ENCODE measurements around a stretch of chr4.

DNA sequence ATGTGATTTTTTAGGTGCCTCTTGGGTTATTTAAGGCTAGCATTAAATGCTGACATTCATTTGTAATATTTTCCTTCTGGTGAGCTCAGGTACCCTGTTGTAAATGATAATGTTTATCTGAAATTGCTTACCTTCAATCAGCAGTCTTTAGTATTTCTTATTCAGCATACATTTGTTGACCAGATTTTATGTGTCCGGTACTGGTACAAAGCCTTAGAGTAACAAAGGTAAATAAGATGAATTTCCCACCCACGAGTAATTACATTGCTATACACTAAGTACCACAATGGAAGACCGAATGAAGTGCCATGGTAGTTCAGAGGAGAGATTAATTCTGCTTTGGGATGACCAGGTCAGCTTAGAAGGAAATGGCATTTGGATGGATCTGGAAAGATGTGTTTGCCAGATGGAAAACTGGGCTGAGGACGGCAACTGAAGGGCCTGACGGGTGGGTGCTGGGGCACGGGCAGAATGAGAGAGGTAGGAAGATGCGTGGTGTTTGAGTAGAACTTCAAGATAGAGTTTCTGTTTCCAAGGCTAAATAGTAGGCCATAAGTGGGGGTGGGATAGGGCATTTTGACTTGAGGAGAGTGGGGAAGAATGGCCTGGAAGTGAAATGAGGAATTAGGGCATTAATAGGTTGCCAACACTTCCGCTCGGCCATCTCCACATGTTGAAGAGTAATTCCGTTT is 7.9 kb upstream of the TAPT1 start:
- PRO-cap, result no peak

DNA sequence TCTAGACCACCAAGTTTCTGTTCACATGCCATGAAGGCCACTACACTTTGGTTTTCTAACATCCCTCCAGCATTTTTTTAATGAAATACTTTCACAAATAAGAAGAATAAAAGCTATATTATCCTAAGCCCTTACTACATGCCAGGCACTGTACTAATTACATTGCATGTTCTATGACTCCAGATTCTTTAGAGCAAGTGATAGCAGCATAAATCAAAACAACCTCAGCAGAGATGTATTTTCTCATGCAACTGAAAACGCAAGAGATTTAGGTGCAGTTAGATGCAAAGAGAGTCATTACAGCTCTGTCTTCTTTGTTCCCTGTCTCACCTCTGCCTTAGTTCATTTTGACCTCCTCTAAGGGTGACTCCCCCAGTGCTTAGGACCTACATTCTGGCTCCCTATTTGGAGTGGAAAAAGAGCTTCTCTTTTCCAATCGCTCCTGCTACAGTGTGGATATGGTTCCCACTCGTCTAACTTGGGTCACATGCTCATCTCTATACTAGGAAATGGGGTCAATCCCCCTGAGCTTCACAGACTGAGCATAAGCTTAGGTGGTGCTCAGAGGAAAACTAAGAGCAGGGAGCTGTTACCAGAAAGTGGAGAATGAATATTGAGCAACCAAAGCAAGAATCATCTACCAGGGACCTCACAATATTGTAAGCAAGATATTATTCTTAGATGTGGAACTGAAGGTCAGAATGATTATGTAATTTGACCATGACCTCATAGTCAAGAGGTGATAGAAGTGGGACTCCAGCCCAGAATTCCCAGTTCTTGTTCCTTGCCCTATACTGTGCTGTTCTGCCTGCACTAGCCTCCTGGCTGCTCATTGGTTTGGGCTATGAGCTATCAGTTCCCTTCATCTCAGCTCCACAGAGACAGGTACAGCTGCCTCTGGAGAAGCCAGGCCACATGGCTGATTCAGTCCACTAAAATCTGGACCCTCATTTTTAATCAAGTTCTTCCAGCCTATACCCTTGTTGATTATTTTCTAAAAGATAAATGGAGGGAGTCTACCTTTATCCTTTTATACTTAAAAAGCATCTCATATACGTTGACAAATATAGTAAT is 229.6 kb downstream of the LDB2 start:
- PRO-cap, result no peak

DNA sequence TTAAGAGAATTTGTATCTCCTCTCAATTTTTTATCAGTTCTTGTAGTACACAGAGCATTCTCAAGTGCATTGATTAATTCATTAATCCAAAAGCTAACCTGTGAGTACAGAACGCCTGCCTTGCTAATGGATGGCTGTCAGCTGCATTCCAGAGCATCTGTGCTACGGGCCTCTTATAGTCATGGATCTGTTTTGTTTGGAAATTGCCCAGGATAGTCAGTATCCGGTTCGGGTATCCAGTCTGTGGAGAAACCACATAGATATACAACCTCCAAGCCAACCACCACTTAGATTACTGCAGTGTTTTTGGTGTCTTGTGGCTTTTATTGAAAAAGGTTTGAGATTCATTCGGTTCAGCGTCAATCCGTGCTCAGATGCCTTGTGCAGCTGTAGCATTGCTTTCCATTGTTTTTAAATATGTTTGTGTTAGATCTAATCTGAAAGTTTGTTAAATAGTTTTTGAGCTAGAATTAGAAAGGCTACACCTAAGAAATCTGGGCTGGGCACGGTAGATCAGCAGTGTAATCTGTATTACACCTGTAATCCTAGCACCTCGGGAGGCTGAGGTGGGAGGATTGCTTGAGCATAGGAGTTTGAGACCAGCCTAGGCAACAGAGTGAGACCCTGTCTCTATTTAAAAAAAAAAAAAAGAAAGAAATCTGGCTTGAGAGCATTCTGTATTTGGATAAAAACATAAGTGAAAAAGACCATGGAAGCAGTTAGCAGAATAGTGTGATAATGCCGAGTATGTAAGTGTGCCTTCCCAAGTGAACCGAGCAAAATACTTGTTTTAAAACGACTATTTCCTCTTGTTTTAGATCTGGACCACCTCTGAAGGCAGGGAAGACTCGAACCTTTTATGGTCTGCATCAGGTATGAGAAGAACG is 4.2 kb downstream of the LAP3 start:
- PRO-cap, result no peak

- PRO-cap, result no peak
Observed at GRCh38 chr4:17583276-17583963, 6.4 kb downstream of the LAP3 start.

DNA sequence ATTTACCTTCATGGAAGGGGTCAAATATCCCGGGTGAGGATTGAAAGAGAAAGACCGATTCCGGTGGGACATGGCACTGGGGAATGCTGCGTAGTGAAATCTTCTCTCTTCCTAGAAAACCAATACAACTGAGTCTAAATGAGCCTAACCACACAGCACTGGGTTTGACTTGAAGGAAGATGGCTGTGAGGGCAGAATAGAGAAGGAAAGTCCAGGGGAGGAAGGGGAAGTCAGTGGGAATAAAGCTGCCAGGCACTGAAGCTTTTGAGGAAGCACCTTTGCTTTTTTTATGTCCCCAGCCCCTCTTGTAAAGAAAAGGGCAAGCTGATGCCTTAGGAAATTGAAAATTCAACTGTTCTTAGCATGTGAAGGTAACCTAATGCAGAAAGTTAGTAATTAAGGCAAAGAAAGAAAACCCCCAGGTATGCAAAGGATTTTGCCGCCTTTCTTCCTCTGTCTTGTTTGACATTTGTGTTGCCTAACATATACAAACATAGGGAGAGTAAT is 20.6 kb downstream of the MED28 start:
- PRO-cap, result no peak

DNA sequence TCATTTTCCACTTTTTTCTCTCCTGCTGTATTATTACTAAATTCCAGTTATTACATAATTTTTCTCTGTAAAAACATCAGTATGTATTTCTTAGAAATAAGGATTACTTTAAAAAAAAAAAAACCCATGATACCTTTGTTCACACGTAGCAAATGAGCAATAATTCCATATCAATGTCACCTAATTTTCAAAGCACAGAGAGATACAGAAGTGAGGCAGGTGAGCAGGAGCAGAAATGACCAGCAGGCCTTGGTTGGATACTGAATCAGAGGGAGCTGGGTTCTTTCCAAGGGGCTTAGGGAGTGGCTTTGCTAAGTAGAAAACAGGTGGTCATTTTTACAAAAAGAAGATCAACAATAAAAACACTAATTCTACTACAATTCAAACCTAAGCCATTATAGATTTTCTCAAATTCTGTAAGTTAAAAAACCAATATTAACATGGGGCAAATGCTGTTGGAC is 21.2 kb downstream of the MED28 start:
- PRO-cap, result no peak

DNA sequence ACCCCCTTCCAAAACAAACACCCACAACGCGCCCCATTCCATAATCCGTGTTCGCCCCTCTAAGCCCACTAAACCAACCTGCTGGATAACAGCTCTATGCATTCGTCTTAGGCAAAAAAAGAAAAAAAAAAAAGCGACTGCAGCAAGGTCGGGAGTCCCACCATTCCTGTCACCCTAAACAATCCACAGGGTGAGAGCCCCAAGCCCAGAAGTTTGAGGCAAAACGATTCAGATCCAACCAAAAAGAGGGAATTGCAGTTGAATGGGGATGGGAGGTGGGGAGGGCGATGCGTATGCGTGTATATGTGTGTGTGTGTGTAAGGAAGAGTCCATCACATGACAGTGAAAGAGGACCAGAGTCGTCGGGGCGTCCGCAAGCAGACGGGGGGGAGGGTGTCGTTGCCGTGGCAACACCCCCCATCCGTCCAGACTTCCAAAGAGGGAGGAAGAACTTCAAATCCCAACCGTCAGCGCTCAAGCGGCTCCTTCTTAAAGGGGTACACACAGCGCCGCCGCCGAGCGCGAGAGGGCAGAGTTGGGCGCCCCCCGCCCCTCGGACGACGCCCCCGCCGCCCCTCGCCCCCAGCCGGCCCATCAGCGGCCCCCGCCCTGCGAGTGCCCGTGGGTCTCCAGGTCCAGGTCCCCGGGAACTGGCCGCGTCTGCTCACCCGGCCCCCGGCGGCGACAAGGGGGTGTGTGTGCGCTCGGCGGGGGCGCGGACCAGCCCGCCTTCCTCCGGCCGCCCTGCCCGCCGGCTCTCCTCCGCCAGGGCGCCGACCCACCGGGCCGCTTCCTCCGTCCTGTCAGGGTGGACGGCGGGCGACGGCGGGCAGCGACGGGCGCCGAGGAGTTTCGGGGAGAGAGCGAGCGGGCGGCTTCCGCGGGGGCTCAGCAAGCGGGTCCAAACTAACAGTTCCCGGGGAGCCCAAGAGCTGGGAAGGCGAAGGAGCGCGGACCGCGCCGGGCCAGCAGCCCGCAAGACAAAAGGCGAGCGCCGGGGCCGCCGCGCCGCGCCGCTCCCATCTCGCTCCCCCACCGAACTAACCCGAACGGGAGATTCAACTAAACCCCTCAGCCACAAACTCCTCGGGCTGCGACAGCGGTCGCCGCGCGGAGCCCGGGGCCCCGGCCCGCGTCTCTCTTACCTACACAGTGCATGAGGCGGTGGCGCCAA is 715 bp downstream of the LCORL start:
- PRO-cap, result bidirectional peak, plus-strand start at position 912 of the sequence, minus-strand start at position 872 of the sequence; bidirectional peak, plus-strand start at position 1,080 of the sequence, minus-strand start at position 1,042 of the sequence

DNA sequence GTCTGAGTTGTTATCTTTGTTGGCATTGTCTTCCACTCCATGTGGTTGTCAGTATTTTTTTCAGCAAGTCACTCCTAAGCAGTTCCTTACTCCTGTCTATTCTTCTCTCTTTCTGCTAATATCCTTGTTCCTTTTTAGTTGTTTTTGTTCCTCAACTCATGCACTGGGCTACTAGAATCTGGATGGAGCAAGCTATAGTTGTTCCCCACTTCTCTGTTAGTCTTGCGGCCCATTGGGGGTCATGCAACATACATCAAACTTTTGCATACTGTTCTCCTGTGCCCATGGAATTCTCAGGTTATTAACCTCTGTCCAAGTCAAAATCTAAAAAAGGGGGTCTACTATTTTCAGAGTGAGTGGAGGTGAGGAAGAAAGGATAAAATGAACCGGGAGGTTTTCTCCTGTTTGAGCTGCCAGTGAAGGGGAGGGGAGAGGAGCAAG is 300.1 kb upstream of the LCORL start:
- PRO-cap, result no peak

- PRO-cap, result no peak
Observed at GRCh38 chr4:19775788-19776162, 475.9 kb upstream of the SLIT2 start.

DNA sequence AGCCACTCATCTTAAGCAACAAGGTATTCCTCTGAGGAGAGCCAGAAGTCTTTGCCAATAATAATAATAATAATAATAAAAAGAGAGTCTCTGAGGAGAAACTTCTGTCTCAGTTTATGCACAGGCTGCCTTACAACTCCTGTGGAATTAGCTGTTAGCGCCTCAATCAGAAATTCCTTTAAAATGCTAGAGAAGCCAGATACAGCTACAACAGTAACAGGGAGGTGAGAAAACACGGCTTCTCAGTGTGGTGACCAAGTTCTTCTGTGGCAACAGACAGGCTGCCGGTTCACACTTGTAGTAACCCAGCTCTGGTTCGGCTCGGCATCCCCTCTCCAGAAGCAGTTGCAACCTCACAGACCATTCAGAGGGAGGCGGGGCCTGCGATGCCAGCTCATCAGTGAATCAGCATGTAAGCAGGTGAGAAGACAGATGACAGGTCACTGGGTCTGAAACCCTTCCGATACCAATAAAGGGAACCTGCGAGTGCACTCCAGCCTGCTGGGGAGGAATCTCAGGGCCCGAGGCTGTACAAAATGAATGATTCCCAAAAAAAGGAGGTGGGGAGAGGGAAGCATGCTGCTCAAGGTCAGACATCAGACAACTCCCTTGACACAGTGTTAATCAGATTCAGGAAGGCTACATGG is 251.0 kb downstream of the KCNIP4 start:
- PRO-cap, result no peak

DNA sequence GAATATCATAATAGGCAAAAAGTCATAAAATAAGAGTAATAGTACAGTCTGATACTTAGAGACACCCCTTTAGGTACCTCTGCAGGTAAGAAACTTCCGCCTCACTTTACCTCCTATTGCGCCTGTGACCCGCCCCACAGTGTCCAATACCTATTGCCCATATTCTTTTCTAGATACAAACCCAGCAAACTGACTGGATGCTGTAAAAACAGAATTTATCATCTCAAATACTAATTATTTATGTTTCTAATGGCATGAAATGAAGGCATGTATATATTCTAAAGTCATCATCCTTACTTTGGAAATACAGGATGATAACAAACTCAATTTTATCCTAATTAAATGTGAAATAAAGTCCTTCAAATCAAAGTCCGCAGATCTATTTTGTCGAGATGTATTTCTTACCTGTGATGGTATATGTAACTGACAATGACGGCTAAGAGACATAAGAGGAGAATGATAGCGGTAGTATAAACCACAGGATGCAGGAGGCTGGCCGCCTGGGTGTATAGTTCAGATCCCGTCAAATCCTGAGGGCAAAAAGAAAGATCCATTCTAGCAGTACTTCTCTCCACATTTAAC is 113.5 kb downstream of the ADGRA3 start:
- PRO-cap, result no peak

- PRO-cap, result no peak
Observed at GRCh38 chr4:22501325-22501727, 14.5 kb downstream of the ADGRA3 start.

DNA sequence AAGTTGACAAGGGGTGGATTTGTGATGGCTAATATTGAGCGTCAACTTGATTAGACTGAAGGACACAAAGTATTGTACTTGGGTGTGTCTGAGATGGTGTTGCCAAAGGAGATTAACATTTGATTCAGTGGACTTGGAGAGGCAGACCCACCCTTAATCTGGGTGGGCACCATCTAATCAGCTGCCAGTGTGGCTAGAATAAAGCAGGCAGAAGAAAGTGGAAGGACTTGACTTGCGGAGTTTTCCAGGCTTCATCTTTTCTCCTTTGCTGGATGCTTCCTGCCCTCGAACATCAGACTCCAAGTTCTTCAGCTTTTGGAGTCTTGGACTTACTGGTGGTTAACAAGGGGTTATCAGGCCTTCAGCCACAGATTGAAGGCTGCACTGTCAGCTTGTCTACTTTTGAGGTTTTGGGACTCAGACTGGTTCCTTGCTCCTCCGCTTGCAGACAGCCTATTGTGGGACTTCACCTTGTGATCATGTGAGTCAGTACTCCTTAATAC is 127.1 kb downstream of the PPARGC1A start:
- PRO-cap, result no peak

DNA sequence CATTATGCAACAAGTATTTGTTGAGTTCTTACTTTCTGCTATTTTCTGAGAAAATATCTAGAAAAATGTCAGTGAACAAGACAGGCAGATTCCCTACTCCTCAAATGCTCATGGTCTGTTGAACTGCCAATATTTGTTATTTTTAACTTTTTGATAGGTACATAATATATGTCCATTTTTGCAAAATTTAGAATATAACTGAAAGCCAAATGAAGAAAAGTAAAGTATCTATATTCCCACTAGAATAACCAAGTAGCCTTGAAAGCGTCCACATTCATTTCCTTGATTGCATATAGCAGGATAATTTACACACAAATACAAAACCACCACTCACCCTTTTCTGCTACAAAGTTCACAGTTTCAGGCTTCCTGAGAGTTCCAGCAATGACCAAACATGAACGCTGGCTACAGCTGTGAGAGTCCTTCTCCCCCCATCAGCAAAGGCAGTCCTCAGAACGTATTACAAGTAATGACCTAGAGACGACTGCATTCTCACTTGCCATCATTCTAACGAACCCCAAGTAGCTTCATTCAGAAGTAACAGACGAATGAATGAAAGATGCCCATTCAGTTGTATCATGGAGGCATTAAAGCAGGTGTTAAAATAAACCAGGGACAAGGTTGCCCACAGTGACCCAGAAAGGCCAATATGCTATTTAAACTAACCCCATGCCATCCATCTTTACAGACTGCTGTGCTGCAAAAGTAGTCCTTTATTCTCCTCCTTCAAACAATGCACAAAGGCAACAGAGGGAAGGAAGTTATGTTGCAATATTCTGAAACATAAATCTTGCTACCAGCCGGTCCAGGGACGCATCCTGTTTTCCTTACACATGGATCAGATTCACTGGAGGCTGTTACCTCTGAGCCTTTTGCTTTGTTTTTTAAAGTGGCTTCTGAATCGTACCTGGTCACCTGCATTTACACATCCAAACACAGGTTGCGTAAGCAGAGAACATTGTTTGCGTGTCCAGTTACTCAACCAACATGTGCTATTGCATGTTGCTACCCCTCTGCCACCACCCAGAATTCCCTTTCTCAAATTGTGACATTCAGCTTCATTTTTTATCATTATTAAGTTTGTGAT is 9.1 kb downstream of the PPARGC1A start:
- PRO-cap, result no peak

- PRO-cap, result no peak
Observed at GRCh38 chr4:23884655-23885125, 5.2 kb downstream of the PPARGC1A start.

DNA sequence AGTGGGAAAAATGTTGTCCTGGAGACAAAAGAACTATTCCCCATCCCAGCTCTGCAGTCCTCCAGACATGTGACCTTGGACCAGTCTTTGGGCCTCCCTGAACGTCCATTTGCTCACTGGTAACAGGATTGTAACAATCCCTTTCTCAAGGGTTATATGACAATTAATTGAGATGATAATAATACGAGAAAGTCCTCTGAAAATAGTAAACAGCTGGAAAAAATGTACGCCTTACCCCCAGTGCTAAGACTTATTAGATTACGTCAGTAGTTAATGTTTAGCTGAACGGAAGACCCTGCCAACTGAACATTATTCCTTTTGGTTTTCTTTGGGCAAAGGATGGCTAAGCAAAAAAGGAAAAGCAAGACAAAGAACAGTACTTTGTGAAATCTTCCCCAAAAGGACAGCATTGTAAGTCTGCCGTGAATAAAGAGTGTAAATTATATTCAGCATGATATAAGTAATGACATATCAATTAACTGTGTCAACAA is 302.4 kb upstream of the PPARGC1A start:
- PRO-cap, result no peak

DNA sequence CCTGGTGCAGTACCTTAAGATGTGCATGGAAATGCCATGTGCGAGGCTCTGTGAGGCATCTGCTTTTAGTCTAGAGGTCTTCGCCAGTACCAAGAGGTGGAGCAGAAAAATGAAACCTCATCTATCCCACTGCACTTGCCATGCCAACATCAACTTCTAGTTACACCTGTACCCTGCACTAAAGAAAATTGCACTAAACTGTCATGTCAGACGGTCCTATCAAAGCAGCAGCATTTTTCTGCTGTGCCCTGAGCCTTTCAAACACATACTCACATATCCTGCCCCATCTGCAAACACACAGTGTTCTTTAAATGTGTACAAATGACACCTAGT is 346.5 kb upstream of the PPARGC1A start:
- PRO-cap, result no peak

DNA sequence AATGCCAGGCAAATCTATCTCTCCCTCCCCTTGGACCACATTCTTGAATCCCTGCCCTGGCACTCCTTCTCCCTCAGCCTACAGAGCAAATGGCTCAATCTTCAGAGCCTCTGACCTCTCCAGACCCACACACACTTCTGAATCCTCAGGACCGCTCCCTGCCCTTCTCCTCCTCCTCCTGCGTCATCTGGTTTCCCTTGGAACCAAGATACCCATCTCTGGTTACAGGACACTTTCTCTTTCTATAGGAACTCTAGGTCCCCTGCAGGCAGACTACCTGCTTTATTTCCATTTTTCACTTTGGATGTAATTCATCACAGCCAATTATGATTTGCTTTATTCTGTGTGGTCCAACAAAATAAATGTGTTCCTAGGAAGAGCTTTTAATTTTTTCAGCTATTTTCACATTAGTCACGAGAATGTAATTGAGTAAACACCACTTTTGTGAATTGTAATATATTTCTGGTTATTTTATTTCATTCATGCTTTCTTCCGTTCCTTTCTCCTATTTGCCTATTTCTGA is 323.1 kb downstream of the DHX15 start:
- PRO-cap, result no peak

DNA sequence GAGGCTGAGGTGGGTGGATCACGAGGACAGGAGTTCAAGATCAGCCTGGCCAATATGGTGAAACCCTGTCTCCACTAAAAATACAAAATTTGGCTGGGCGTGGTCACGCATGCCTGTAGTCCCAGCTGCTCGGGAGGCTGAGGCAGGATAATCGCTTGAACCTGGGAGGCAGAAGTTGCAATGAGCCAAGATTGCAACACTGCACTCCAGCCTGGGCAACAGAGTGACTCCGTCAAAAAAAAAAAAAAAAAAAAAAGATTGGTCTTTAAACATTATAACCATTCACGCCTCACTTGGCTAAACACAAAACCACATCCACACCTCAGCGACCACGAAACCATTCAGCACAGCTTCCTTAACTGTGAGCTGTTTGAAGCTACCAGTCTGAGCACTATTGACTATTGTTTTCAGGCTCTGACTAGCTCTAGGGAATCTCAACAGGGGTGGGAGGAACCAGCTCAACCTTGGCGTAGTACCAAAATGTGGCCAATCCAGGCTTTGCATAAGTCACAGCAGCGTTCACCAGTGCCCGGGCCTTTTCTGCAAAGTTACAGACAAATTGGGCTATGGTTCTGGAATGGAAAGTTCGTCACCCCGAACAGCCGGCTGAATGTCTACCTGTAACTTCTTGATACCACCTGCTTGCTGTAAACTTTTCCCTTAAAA is 73.6 kb upstream of the DHX15 start:
- PRO-cap, result no peak

GRCh38 chr4:24913231-24913573 is 360 bp upstream of the CCDC149 start:
- PRO-cap, result no peak

Data from penis (tissue), 1 donor.